ENCODE data around the gene FN1.

- PRO-cap: no peak
- RRBS, 2 experiments: no CpG with 5 or more reads among the region's 5 CpGs
Measured at GRCh38 chr2:213122632-213123203, 28.7 kb downstream of the IKZF2 start.

DNA sequence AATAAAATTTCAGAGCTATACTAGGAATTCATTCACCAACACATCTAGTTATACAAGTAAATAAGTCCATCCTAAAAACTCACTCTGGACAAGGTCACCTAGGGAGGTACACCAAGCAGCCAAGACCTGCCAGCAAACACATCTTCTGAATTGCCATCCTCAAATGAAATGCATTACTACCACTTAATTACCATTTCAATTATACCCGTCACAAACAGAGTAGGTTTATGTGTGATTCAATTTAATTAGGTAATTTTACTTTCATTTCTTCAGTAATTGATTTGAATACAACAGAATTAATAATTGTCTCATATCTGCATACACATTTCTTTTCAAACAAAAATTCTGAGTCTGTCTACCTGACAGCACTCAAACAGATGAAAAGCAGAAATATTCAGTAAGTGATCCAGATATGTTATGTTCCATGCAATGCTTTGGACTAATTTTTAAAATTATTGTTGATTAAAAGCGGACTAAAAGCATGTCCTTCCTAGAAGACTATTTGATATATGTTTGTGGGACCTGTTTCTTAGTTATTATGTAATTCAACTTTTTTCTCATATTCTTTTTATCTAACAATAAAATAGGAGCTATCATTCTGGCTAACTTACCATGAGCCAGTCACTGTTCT, 18.7 kb downstream of the IKZF2 start:
- PRO-cap: no peak
- RRBS, 2 experiments: no CpG with 5 or more reads among the region's 2 CpGs

GRCh38 chr2:213188979-213189990, 37.9 kb upstream of the IKZF2 start:
- PRO-cap: no peak
- RRBS, 2 experiments: no CpG with 5 or more reads among the region's 18 CpGs

DNA sequence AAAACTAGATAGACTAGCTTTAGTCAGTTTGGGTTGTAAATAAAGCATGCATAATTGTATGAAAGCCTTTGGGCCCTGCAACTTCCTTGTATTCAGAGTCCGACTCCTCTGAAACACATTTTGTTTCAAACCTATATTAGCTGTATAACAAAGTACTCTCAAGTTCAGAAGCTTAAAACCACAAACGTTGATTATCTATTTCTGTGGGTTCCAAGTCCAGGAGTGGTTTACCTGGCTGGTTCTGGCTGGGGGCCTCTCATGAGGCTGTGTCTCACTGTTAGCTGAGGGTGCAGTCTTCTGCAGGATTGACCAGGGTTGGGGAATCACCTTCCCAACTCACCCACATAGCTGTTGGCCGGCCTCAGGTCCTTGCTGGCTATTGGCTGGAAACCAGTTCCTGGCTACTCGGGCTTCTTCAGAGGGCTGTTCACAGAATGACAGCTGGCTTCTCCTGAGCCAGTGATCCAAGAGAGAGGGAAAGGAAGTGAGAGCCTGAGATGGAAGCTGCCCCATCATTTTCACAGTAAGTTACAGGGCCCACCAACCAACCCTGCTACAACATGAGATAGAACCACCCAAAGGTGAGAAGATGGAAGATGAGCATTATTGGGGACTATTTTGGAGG, 18.0 kb upstream of the ATIC start:
- PRO-cap: no peak
- RRBS, 2 experiments: no CpG with 5 or more reads among the region's 4 CpGs

DNA sequence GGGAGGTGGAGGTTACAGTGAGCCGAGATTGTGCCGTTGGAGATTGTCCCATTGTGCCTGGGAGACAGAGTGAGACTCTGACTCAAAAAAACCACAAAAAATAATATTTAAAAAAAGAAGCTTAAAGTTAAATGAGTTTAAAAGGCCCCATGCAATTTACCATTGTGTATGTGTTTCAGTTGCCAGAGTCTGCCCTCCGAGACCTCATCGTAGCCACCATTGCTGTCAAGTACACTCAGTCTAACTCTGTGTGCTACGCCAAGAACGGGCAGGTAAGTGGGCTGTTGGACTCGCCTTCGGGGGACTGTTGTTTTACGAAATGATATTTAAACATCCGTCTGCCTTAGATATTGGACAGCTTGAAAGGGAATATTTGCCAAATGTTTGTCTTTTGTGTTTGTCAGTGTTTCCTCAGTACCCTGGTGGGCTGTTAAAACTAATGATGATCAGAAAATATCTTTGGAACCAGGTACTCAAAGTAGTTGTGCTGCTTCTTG, 32.8 kb downstream of the ATIC start:
- PRO-cap: no peak
- RRBS, 2 experiments: no CpG with 5 or more reads among the region's 10 CpGs

- PRO-cap: no peak
- RRBS, 2 experiments: no CpG with 5 or more reads among the region's 3 CpGs
Measured at GRCh38 chr2:215419167-215419462, 16.8 kb downstream of the FN1 start.

- PRO-cap: no peak
- RRBS, 2 experiments: no CpG with 5 or more reads among the region's 6 CpGs
Measured at GRCh38 chr2:215433197-215433661, 2.6 kb downstream of the FN1 start.

DNA sequence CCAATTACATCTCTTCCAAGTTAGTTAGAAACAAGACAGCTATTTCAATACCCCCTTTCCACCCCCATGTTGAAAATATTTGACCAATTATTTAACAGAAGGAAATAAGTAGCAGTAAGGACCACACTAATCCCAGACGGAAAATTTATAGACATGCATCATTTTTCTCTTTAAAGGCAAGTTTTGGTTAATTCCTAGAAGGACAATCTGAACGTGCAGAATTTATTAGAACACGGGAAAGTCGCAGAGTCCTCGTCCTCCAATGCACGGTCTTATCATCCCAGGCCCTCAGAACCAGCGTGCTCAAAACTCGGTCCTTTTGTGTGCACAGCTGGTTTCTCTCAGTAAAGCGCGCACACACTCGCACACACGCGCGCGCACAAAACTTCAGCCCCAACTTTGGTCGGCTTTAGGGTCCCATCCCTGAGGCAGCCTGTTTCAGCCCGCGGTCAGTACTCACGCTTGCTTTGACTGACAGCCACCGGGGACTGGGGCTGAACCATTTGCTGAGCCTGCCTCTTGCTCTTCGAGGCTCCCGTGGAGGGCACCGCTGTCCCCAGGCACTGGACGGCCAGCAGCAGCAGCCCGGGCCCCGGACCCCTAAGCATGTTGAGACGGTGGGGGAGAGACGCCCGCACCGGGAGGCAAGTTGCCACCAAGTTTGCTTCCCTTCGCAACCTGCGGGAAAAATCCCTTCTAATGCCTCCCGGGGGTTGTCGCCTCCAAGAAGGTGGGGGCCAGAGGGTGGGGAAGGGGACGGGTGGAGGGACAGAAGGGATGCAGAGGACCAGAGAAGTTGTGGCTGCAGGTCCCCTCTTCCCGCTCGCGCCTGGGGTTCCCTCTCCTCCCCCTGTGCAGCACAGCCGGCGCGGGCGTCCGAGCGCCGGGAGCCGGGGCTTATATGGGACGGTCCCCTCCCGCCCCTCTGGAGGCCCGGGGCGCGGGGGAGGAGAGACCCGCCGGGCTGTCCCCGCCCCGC, at the start of gene FN1:
Gene FN1 (minus strand): TSS at position 874 of the 979 bp plus-strand sequence.
- PRO-cap: bidirectional peak, plus-strand start outside the sequence, minus-strand start at position 874 of the sequence
- RRBS, 2 experiments: under 1 to 2% methylated on average over 12 of the region's 55 CpGs

- PRO-cap: no peak
- RRBS, 2 experiments: no CpG with 5 or more reads among the region's 6 CpGs
Measured at GRCh38 chr2:215830186-215830804, 183.1 kb downstream of the MREG start.

- PRO-cap: no peak
- RRBS, 2 experiments: no CpG with 5 or more reads among the region's 4 CpGs
Measured at GRCh38 chr2:216015561-216015896, 2.2 kb upstream of the MREG start.

DNA sequence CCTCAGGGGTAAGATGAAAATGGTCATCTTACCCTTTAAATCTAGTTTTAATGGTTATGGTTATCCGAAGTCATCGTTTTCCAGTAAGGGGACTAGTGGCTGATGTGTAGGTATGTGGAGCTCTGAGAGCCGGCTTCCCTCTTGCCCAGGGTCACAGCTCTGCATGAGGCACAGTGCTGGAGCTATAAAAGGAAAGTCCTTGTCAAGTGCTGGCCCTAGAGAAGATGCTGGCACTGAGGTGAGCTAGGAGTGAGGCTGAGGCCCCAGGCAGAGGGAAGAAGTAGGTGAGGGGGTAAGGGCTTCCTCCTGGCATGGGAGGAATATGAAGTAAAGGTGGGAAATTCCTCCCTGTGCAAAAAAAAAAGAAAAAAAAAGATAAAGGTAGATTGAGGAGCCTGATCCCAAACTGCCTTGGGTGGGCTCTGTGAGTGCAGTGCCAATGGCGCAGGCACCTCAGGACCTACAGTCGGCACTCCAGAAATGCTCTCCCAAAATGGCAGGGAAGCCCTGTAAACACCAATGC, 35.1 kb downstream of the SMARCAL1 start:
- PRO-cap: no peak
- RRBS, 2 experiments: no CpG with 5 or more reads among the region's 5 CpGs

DNA sequence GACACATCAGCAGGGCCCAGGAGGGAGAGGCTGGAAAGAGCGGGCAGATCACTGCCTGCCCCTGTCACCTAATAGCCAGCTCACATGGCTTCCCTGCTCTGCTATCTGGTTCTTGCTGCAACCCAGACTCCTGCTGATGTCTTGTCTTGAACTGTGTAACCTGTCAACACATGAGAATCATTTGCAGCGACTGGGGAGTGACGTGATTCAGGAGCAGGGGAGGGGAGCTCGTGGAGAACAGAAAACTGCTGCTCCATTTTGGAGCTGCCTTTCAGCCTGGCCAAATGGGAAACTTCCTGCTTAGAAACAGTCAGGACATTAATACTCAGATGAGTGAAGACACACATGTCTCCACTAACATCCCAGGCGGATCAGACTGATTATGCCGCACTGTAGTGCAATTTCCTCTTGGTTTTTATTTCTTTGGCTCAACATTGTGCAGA, 38.1 kb downstream of the RPL37A start:
- PRO-cap: no peak
- RRBS, 2 experiments: no CpG with 5 or more reads among the region's 6 CpGs

DNA sequence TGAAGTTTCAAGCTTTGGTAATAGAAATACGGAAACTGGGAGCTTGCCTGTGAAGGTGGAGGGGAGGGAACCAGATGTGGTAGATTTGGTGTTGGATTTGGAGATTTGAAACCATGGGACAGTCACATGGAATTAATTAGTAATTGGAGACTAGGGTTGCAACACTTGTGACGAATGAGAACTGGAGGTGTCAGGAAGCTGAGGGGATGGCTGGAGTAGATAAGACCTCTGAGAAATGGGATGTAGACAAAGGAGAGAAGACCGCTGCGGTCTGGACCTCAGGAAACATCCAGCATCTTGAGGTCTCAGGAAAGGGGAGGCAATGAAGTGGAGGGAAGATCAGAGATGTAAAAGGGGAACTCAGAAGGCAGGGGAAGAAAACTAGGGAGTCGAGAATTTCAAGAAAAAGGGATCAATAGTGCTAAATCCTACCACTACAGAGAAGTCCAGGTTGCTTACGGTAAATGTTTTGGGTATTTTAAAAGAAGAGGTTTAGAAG, 46.9 kb downstream of the RPL37A start:
- PRO-cap: no peak
- RRBS, 2 experiments: no CpG with 5 or more reads among the region's 6 CpGs

GRCh38 chr2:216571516-216571742, 61.8 kb upstream of the IGFBP2 start:
- PRO-cap: no peak
- RRBS, 2 experiments: no CpG with 5 or more reads among the region's 1 CpG

DNA sequence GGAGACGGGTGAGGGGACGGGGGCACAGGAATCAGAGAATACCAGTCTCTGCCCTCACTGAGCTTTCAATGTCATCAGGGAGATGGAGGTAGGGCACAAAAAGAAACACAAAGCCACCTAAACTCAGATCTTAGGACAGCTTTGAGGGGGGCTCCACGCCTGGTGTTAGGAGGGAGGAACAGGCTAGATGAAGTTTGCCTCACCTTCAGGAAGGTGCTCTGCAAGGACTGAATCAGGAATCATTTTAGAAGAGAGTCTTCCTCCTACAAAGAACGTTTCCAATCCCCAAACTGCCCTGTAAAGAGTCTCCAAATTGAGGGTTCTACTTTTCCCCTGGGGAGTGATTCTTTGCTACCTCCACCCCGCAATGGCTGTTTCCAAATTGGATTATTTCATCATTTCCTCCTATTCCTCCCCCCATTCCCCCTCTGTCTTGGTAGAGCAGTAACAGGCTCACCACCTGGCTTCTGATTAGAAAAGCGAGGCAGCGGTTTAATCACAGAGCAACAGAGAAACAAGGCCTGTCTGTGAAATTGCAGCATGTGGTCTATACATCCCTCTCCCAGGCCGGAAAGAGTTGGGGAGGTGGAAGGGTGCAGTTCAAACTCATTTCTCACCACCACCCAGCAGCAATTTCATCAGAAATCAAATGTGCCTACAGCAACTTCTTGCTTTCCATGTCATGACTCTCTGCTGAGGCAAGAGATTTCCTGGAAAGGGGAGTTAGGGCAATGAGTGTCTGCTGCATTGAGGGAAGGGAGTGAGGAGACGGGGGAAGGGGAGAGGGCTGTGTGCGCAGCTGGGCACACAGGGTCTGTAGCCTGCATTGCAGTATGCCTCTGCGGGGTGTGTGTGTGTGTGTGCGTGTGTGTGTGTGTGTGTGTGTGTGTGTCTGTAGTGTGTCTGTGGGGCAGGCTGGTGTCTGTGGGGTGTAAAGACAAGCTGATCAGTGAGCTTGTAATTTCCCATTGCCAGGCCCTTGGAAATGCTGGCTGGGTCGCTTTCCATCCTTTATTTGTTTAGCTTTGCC, 13.8 kb upstream of the IGFBP2 start:
- PRO-cap: no peak
- RRBS, 2 experiments: no CpG with 5 or more reads among the region's 13 CpGs

- PRO-cap: no peak
- RRBS, 2 experiments: no CpG with 5 or more reads among the region's 10 CpGs
Measured at GRCh38 chr2:216740397-216741487, 45.4 kb upstream of the IGFBP5 start.

DNA sequence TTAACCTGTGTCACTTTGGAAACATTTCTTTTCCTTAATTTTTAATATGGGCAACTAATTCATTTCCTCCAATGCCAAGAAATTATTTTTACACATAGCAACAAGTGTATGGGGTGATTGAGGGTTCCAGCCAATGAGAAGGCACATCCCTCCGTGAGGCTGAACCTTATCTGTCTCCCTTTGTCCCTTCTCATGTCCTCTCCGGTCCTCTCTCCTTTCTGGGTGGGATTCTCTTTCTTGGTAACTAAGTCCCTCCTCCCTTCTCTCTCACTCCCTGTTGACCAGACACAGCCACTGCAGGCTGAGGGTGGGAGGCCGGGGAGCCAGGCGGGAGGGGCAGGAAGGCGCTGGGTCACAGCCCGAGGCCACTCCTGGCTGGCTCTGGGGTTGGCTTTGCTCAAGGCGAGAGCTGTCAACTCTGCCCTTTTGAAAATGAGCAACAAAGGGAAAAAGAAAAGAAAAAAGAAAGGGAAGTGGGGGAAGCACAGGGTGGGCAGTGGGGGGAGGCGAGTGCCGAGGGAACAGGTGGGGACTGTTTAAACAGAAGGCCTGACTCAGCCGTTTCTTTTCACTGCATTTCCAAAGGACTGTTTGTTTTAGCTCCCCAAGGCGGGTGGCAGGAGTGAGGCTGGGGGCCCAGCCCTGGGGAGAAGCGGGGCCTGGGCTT, 70.4 kb upstream of the IGFBP5 start:
- PRO-cap: no peak
- RRBS, 2 experiments: 29 to 75% methylated on average over 1 of the region's 12 CpGs

DNA sequence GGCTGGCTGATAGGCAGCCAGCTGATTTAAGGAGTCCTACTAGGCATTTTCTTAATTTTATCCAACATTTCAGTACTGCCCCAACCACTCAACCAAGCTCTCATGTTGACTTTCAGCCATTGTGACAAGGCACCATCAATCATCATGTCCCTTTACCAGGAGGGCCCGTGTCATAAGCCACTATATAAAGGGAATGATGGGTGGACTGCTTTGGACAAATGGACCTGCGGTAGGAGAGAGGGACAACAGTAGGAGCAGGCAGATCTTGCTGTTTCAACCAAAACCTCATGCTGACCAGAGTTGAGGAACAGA, 10.7 kb upstream of the TNP1 start:
- PRO-cap: no peak
- RRBS, 2 experiments: no CpG with 5 or more reads among the region's 2 CpGs

DNA sequence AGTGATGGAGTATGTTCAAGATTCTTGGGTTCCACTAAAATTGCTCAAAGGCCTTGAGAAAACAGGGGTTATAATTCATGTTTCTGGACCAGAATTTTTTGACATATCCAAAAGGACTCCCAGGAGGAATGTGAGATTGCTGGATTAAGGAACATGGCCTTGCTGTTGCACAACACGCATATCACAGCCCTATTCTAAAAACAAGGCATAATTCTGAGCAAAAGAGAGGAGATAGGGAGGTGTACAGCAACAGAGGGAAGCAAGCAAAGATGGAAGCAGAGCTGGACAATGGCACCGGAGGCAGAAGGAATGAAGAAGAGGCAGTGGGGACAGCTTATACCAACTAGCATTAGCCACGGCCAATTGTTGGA, 111.8 kb upstream of the TNP1 start:
- PRO-cap: no peak
- RRBS, 2 experiments: no CpG with 5 or more reads among the region's 3 CpGs

- PRO-cap: no peak
Measured at GRCh38 chr2:217681826-217682112, 321.0 kb downstream of the TNS1 start.